ENCODE measurements around the gene ACY1.

DNA sequence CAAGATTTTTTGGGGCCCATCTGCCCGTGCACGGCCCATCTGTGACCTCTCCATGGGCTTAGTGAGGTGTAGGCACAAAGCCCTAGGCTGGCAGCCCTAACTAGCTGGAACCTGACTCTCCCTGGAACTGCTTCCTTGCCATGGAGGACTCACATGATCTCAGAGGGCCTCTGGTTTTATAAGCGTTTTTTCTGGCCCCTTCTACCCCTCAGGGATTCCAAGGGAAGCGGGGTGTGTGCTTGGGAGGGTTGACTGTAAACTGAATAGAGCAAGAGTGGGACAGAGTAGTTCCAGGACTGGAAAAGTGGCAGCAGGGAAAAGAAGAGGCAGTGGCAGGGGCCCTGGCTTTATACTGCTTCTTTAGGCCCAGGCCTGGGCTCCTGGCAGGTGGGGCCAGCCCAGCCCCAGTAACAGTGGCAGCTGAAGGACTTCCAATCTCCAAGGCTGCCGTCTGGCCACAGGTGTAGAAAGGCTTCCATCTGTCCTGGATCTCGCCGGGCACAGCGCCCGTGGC, 727 bp upstream of the IFRD2 start:
- PRO-cap = no peak

- PRO-cap = bidirectional peak, plus-strand start at chr3:50337687, minus-strand start at chr3:50337450
Observed at GRCh38 chr3:50336914-50337916, 3.4 kb downstream of the RASSF1 start.

DNA sequence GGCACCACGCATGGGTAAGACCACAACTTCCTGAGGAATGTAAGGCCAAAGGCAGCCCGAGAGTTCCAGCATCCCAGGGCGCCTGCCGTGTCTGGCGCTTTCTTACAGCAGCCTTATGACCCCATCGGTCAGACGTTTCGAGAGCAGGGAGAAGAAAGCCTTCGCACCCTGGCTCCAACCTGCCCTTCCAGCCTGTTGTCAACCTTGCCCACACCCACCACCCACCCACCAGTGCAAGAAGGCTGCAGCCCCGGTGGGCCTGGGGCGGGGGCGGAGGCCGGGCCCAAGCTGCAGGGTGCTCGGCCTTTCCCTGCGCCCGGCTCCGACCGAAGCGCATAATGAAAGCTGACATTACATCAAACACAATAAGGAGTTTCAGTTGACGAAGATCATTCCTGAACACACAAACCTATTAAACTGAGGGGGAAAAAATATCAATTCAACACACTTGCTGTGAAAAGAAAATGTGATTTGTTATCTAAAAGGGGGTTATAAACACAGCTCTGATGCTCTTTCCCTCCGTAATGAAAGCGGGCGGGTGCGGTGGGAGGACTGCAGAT, 29.7 kb upstream of the TMEM115 start:
- PRO-cap = no peak

GRCh38 chr3:50602276-50602686, 9.3 kb downstream of the CISH start:
- PRO-cap = no peak

DNA sequence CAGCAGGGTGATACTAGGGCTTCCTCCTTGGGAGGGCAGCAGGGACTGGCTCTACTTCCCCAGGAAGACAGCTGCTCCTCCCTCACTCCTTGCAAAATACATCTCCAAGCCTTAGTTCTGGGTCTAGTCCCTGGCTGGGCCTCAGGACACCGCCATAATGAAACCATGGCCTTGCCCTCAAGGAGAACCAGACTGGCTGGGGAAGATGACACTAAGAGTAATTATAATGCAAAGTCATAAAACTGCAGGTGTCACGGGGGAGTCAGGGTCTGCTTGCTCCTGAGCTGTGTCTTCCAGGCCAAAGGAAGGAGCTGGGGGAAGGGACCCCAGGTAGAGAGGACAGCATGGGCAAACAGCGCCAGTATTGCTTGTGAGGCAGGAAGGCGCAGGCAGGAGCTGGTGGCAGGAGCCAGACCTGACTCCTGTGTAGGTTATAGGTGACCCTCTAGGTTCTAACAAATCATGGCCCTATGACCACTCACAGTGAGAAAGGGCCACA, 2.0 kb downstream of the CISH start:
- PRO-cap = no peak

DNA sequence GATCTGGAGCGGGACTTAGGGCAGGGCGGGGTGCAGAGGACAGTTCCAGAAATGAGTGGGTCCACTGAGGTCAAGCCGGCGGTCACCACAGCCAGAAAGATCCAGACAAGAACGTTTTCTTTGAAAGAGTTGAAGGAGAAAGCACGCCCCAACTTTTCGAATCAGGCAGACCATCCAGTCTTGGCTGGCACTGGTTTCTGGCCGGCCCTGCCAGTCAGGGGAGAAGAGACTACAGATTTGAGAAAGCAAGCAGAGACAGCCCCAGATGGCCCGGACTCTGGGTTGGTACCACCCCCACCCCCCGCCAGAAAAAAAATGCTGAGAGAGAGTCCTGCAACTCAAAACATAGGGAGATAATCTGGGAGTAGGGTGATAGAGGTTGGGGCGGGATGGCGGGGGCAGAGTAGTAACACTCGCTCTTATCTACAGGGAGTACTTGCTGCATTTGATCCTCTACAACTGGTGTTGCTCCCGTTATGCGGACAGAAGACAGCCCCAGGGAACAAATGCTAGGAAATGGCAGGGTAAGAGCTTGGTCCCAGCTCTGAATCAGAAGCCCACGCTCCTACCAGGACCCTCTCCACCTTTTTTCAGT, 942 bp upstream of the CISH start:
- PRO-cap = no peak

GRCh38 chr3:51413739-51414237, 22.7 kb downstream of the RBM15B start:
- PRO-cap = no peak

GRCh38 chr3:51798535-51799136, 19.6 kb upstream of the IQCF6 start:
- PRO-cap = no peak

DNA sequence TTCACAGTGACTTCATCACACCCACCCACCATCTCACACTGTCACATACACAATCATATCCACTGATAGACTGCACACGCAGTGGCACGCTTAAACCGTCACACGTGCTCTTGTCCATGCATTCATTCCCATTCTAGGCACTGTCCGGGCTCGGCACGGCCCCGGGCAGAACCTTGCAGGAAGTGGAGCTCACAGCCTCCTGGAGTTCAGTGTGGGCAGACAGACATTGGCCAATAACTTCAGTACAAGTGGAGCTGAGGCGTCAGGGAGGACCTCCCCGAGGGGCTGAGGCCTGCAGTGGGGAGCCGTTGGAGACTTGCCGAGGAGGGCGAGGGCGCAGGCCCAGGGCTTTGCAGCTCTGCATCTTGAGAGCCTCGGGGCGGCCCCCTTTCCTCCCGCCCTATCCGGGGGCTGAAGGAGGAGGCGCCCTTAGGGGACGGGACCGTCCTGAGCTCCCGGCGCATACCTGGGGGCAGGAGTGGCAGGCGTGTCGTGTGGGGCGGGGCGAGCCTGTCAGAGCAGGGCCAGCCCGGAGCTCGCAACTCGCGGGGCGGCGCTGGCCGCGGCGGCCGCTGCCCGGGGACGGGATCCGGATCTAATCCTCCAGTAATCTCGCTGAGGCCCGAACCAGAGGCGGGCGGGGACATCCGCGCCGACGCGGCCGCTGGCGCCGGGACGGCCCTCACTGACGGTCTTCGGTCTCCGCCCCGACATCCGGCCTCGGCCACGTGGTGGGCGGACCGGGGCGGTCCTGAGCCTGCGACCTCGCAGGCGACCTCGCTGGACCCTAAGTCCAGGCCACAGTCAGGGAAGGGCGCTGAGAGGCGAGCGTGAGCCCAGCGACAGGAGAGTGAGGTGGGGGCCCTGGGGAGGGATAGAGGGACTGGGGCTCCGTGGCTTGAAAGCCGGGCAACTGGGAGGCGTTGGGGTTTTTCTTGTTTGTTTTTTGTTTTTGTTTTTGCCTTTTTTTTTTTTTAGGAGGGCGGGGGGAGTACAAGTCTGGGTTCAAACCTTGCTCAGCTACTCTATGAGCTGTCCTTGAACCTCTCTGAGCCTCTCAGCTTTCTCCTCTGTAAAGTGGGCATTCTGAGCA, at the start of gene ACY1:
Gene ACY1 (plus strand): TSS at position 801 of the 1,093 bp plus-strand sequence.
- PRO-cap = bidirectional peak, plus-strand start at position 242 of the sequence, minus-strand start at position 184 of the sequence; bidirectional peak, plus-strand start at position 801 of the sequence, minus-strand start at position 687 of the sequence

DNA sequence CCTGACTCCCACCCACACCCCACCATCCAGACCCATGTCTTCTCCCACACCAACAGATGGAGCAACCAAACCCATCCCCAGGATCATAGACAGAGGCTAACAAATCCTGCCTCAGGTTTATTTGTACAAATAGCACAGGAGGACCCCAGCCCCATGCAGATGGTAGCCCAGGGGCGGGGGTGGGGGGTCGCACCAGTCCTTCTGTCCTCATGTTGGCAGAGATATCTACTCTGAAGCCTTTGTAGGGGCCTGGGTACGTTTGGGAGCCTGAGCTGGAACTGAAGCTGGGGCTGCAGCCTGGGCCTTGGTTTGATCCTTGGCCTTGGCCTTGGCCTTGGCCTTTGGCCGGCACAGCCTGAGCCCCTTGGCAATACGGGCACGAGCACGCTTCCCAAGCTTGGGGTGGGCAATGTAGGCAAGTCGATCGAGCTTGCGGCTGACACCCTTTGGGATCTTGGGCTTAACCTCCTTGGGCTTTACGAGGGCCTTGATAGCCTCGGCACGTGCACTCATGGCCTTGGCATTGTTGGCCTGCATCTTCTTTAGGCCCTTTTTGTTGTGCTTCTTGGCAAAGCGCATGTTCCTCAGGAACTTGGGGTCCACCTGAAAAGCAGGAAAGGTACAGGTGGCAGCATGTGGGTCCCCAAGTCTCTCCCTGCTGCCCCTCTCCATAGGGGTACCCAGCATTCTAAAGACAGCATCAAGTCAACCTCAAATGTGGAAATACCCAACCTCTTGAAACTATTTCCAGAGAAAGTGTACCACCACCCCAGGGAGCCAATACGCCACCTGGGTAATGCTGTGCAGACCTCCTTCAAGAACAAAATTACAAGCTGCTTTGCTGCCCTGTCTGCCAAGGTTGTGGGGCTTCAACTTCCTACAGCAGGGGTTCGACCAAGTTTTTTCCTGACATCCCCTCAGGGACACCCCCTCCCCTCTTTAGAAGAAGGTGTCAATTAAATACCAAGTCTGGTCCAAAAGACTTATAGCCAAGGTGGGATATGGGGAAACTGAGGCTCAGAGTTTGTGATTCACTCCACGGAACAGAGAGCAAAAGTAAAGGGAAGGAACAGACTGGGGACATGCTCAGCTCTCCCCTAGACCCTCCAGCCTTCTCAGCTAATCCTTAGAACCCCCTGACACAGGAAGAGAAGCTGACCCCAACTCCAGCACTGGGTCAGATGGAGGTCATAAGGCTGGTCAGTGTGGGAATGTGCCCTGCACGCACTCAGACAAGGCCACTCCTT, 1.7 kb downstream of the RPL29 start:
- PRO-cap = no peak

DNA sequence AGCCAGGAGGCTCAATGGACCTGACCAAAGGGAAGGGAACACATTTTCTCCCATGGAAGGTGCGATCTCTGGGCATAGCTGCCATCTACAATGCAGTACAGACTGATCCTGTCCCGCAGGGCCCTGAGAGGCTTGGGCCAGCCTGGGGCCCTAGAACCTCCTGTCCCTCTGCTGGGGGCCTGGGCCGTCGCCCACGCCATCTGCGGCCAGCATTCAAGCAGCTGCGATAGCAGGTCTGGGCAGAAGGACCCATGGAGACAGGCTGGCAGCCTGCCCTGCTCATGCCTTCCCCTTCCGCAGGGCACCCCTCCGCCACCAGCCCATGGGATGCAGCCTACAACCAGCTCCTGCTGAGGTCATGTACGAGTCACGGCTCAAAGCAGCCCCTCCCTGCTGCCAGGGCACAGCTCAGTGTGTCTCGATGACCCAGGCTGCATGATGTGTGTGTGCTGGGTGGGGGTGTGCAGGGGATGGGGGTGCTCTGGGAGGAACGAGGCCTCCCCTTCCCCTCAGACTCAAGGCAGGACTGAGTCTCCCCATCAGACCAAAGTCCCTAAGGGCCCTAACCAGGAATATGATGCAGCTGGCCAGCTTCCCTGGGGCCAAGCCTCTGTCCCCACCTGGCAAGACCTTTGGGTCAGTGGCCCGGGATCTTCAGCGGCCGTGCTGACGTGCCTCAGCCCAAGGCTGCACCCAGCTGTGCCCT, 27.8 kb downstream of the DUSP7 start:
- PRO-cap = no peak

DNA sequence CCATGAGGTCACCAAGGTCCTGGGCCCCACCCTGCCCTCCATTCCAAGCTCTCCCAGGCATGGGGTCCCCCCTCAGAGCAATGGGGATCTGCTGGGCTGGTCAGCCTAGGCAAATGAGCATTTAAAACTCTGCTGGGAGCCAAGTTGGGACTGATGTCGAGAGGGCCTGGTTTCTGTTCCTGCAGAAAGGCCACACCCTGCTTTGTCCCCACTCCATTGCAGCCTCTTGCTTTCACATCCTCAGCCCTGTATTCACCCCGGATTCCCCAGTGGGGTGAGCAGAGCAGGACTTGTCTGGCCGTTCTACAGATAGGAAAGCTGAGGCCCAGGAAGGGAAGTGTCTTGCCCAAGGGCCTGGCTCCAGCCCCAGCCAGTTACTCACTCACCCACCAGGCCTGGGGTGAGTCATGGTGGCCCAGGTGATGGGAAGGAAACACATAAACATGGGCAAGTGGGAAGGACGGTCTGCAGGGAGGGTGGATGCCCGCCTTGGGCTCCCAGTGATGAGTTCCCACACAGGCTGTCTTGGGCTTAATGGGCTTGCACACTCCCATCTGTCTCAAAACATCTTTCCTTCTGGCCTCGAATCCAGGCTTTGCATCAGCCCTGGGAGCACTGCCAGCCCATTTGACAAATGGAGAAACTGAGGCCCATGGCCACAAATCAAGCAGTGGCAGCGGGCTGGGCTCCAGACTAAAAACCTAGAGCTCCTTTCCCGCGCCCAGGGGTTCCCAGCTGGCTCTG, 6.2 kb upstream of the DUSP7 start:
- PRO-cap = no peak

DNA sequence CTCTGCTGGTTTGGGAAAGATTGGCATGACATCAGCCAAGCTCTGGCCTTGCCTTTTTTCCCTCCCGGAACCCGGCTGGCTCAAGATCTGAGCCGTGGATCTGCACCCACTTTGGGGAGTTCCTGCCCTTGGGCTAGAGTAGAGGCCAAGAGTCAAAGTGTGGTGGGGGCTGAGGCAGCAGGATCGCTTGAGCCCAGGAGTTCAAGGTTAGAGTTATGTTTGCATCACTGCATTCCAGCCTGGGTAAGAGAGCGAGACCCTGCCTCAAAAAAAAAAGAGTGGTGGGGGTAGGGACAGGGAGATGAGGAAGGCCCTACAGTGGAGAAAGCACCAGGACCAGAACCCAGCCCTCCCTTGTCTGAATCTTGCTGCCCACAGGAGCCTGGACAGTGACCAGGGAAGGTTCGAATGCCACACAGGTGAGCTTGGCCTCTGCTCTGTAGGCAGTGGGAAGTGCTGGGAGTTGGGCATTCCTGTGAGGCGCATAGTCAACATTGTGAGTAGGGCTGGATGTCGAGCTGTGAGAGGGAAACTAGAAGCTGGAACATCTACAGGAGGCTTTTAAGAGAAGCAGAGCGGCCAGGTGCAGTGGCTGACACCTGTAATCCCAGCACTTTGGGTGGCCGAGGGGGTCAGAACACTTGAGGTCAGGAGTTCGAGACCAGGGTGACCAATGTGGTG, 20.4 kb upstream of the ALAS1 start:
- PRO-cap = no peak

DNA sequence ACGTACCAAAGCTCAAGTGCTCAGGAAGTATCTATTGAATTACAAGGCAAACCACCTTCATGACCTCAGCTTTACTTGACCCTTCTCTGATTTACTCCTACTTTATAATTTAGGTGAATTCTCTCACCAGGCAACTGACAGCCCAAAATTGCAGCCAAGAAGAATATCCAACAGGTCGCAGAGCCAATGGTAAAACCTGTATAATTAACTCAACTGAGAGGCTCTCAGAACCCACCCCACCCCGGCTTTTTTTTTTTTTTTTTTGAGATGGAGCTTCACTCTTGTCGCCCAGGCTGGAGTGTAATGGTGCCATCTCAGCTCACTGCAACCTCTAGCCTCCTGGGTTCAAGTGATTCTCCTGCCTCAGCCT, 7.1 kb downstream of the PPM1M start:
- PRO-cap = no peak

- PRO-cap = no peak
Observed at GRCh38 chr3:52297996-52299206, 10.8 kb downstream of the GLYCTK start.

DNA sequence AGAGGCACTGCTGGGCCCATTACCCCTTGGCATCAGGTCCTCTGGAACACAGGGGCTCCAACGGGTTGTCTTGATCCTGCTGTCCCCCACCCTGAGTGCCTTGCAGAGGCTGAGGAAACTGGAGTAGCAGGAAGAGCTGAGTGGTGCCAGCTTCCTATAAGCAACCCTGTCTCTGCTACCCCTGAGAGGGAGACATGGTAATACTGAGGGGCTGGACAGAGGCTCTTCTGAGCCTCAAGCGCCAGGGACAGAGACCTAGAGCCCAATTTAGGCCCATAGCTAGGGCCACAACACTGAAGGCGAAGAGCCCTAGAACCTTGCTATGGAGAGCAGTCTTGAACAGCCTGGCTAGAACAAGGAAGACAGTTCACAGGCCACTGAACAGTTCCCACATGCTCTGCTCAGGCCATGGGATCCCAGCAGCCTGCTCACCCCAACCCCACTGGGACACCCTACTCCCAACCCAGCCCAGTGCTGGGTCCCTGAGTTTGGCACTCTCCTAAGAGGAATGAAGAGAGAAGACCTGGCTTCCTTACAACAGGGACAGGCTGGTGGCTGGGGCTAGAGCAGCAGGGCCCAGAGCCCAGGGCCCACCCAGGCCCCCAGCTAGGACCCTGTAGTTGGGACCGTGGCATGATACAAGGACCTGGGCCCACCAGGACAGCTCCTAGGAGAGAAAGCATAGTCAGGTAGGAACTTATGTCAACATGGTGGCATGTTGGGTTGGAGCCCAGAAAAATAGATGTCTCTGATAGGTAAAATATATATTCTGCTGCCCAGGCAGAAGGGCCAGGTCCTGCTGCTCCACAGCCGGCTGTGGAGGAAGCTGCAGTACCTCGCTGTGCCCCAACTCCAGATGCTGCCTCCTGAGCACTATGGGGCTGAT, 8.3 kb downstream of the BAP1 start:
- PRO-cap = no peak

GRCh38 chr3:52434475-52435654, 10.0 kb downstream of the SEMA3G start:
- PRO-cap = no peak

GRCh38 chr3:52502437-52503083, 7.4 kb downstream of the STAB1 start:
- PRO-cap = no peak

DNA sequence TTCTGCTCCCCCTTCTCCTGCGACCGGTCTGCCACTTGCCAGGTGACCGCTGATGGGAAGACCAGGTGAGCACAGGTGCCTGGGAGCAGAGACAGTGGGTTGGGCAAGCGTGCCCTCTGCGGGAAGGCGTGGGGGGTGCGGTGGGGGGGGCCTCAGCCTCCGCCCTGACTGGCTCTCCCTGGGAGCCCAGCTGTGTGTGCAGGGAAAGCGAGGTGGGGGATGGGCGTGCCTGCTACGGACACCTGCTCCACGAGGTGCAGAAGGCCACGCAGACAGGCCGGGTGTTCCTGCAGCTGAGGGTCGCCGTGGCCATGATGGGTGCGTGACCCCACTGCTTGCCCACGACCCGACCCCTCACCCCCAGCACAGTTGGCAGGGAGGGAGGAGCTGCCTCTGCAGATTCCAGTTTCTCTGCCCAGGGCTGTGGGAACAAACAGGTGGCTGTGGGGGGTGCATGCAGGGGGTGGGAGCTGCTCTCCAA, 8.7 kb downstream of the STAB1 start:
- PRO-cap = no peak

- PRO-cap = no peak
Observed at GRCh38 chr3:52530729-52531467, 2.8 kb downstream of the NT5DC2 start.